Vagina (tissue), 1 donor: ENCODE measurements around a stretch of chr6.

- PRO-cap: no peak
- RAMPAGE, long total RNA: start-site peak on the plus strand at chr6:3849849-3850012, 7 reads; start-site peak on the plus strand at chr6:3850178-3850366, 12 reads
Observed at GRCh38 chr6:3849710-3850491, 728 bp downstream of the FAM50B start.

GRCh38 chr6:3913486-3913794, 64.3 kb downstream of the FAM50B start:
- PRO-cap: no peak
- RAMPAGE, long total RNA: no peak

DNA sequence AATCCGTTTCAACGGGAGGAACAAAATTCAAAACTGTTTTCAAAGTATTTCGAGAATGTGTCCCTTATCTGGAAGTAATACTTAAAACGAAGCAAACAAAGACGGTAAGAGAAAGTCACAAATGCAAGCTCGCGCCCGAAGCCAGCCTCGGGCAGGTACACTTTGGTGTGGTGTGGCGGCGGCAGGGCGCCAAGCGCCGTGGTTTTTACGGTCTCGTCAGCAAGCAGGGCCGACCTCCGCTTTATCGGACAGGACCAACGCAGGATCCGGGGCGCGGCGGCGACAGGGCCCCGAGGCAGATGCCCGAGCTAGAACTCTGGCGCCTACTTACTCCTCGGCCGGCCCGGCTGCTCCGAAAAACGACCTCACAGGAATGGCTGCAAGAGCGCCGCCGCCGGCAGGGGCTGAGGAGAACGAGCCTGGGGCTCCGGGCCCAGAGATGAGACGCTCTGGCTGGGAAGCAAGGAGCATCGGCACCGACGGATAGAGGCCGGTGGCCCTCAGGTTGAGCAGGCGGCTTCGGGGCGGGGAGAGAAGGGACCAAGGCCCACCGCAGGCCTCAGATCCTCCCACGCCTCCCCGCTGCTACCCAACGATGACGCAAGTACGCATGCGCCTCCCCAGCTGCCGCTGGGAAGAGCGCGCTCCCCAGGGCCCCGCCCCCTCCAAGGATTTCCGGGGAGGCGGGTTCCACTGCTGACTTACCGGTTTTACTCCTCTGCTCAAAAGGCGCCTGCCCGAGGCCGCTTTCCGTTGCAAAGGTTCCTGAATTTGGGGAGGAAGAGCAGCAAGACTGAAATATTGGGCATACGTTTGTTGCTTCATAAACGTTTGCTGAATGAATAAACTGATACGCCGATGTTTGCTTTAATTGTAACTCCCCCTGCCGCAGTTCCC, 2.7 kb upstream of the PRPF4B start:
- PRO-cap: bidirectional peak, plus-strand start at position 673 of the sequence, minus-strand start at position 597 of the sequence
- RAMPAGE, long total RNA: start-site peak on the minus strand centred at position 553 of the sequence, 64 bp wide, 62 reads

DNA sequence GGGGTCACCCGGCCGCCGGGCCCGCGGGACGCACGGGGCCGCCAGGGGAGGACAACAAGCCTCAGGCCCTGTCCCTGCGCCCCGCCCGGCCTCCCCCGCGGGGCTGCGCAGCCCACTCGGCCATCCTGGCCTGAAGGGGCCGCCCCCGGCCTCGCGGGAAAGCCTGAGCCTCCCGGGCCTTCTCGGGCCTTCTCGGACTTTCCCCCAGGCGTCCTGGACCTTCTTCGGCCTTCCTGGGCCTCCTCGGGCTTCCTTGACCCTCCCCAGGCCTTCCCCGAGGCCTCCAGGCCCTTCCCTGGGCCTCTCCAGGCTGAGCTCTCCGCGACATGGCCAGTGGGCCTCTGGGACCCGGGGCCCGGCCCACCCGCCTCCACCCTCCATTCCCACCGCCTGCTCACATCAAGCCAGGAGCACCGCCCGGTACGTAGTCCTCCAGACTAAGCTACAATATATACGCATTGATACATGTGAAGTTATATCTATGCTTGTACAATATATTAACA, 375 bp upstream of the FAM217A start:
- PRO-cap: no peak
- RAMPAGE, long total RNA: no peak

- PRO-cap: no peak
- RAMPAGE, long total RNA: no peak
Observed at GRCh38 chr6:4427858-4428282, 292.5 kb upstream of the ECI2 start.

DNA sequence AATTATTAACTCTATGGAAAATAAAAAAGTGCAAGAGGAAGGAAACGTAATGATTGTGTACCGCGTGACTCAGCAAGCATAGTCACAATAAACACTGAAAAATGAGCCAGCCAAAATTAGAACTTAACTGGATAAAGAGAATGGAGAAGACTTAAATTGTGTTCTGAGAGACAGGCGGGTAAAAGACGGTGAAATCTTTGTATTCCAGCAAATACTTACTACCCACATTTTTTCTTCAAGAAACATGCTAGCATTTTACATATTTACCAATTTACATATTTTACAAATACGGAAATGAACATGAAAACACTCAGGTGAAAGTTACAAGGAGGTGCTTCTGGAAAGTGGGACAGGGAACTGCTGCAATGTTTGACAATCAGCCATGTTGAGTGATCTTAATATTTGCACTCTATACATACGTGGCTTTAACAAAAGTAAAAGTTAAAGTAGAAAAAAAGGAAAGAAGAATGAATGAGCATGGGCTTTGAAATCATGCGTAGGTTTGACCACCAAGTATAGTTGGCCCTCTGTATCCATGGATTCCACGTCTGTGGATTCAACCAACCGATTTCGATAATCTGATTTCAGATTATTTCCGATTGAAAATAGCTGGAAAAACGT, 87.7 kb upstream of the CDYL start:
- PRO-cap: no peak
- RAMPAGE, long total RNA: no peak

GRCh38 chr6:4724662-4725286, 51.4 kb upstream of the CDYL start:
- PRO-cap: no peak
- RAMPAGE, long total RNA: no peak

DNA sequence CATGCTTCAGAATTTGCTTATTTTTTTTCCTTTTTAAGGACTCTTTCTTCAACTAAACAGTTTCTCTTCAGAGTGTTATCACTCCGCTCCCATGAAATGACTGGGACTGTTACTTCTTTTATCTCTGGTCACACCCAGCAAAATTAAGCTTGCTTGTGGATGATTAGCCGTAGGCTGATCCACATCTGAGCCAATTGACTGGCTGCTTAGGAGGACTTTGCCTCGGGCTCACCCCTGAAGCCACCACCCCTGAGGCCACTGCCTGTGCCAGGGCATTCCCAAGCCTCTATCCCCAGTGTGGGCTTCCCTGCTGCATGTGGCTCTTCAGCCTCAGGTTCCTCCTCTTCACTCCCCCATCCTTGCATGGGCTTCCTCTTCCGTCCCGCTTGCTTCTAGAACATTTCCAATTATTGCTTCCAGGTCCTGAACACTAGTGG, 48.1 kb upstream of the CDYL start:
- PRO-cap: no peak
- RAMPAGE, long total RNA: no peak

- PRO-cap: no peak
- RAMPAGE, long total RNA: no peak
Observed at GRCh38 chr6:4772705-4773246, 3.4 kb upstream of the CDYL start.

DNA sequence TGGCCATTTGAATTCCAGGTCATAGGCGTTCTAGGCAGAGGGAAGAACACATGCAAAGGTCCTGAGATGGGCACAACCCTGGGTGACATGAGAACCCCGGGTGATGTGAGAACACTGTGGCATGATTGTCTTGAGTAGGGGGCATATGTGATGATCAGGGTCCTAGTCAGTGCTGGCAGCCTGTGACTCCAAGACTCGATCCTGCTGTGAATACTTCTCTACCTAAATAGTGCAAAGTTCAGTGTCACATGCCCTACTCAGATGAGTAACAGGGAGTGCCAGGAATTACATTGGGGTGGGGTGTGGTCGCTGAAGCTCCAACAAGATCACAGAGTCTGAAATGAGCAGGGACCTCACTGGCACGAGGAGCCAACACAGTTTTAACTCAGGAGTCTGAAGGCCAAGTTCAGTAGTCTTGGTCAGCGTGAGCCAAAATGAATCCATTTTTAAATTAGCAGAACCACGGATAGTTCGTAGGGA, 72.4 kb downstream of the RPP40 start:
- PRO-cap: no peak
- RAMPAGE, long total RNA: no peak

DNA sequence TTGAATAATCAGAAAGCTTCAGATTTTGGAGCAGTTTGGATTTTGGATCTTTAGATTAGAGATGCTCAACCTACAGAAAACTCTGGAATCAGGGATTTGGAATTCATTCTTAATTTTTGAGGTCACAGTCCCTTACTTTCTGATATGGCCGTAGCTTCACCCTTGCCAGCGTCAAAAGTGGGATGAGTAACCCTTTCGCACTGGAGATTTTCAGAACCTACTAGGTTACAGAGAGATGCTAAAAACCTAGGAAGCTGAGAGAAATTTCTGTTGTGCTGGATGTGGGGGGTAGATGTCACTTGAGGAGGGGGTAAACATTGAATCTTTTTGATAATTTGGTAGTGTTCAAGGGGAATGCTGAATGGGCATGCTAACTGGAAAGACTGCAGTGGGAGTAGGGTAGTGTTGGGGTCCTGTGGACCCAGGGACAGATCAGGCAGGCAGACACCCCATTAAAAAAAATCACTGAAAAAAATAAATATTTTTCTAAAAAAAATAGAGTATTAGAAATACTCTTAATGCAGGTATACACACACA, 355.4 kb downstream of the FARS2 start:
- PRO-cap: no peak
- RAMPAGE, long total RNA: start-site peak on the plus strand centred at position 252 of the sequence, 225 bp wide, 10 reads

- PRO-cap: no peak
- RAMPAGE, long total RNA: no peak
Observed at GRCh38 chr6:5619168-5619737, 357.9 kb downstream of the FARS2 start.

DNA sequence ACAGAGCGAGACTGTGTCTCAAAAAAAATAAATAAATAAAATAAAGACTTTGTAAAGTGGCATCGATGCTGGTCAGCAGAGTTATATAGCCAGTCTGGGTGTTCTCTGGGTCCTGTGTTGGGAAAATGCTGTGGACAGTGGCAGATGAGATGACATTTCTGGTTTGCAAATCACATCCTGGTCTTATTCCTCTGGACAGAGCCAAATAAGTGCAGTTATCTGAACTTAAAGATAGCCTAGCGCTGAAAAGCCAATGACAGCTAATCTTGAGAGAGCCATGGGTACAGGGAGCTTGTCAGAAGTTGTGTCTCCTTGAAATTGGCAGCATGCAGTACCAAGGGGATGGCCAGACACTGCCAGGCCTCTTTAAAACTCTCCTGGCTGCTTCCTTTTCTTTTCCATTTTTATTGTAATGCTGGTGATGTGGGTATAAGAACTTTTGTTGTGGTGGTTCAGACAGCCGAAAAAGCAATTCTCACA, 362.4 kb downstream of the FARS2 start:
- PRO-cap: no peak
- RAMPAGE, long total RNA: no peak

GRCh38 chr6:5866532-5867196, 140.1 kb downstream of the NRN1 start:
- PRO-cap: no peak
- RAMPAGE, long total RNA: no peak

- PRO-cap: no peak
- RAMPAGE, long total RNA: no peak
Observed at GRCh38 chr6:6545934-6546877, 42.3 kb upstream of the LY86 start.

GRCh38 chr6:6589182-6589924, 833 bp downstream of the LY86 start:
- PRO-cap: no peak
- RAMPAGE, long total RNA: no peak

GRCh38 chr6:6623658-6623943, 35.1 kb downstream of the LY86 start:
- PRO-cap: no peak
- RAMPAGE, long total RNA: no peak

DNA sequence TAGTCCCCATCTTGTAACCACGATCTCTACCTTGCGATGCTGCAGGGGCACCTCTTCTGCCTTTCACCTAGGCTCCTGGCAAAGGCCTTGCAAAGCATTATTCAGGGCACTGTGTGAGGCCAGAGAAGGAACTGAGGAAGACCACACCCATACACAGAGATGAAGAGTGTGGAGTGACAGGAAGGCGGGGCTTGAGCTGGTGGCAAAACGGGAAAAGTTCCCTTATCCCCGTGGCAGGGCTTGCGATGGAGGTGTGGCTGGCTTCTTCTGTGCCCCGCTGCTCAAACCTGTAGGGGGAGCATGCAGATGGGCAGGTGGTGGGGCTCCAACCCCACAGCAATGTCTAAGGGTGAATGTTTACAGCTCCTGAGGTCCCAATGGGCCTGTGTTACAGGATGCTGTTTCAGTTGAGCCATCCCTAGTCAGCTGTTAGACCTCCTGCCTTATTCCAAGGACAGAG, 105.8 kb downstream of the LY86 start:
- PRO-cap: no peak
- RAMPAGE, long total RNA: no peak

GRCh38 chr6:6725176-6725613, 136.7 kb downstream of the LY86 start:
- PRO-cap: no peak
- RAMPAGE, long total RNA: no peak

DNA sequence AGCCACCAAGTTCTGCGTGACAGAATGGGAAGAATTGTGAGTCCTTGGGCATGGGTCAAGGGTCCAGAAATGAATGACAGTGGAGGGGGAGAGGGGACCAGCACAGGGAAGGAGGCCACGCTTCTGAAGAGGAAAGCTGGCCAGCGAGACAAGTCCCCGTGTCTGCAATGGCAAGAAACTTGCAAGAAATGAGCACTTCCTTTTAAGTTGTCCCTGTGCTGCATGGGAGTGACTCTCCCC, 242.2 kb upstream of the RREB1 start:
- PRO-cap: no peak
- RAMPAGE, long total RNA: no peak